ENCODE data around the genes MYO7B, SAP130 and HS6ST1.

- PRO-cap = no peak
- RAMPAGE, long total RNA, 4 experiments = no peak in any of the 4 experiments
Measured at GRCh38 chr2:127024518-127025059, 82.4 kb downstream of the BIN1 start.

- PRO-cap = unidirectional peak, plus-strand start at chr2:127054050
- RAMPAGE, long total RNA, 4 experiments = start-site peak on the minus strand in 1 of 4 experiments, at chr2:127054110-127054394 at its widest, 11 reads per replicate
Measured at GRCh38 chr2:127053742-127054304, 53.1 kb downstream of the BIN1 start.

DNA sequence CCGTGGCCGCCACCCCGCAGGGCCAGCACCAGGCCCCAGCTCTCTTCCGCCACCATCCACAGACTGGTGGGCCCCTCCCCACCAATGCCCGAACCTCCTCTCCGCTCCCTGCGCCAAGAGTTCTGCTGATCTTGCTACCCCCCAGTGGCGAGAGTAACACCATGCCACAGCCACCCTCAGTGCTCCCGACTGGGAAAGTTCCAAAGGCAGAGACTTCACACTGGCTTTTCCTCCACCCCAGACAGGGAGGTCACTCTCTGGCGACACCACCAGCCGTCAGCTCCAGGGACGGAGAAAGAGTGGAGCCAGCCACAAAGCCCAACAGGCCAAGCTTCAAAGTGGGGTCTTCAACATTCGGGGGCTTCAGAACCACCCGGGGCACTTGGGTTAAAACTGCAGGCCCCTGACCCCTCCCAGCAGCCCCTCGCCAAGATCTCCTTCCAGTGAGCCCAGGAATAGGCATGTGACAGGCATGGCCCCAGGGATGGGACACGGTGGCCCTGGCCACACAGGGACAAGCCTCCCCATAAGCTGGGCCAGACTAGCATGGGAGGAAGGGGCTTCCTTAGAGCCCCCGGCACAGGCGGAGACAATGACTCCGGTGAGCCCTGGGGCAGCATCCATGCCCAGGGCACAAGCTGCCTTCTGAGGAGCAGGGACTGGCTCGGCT, 52.5 kb downstream of the BIN1 start:
- PRO-cap = no peak
- RAMPAGE, long total RNA, 4 experiments = start-site peak on the minus strand in 2 of 4 experiments, centred at positions 163 to 362 of the sequence, 5 to 11 reads per replicate

DNA sequence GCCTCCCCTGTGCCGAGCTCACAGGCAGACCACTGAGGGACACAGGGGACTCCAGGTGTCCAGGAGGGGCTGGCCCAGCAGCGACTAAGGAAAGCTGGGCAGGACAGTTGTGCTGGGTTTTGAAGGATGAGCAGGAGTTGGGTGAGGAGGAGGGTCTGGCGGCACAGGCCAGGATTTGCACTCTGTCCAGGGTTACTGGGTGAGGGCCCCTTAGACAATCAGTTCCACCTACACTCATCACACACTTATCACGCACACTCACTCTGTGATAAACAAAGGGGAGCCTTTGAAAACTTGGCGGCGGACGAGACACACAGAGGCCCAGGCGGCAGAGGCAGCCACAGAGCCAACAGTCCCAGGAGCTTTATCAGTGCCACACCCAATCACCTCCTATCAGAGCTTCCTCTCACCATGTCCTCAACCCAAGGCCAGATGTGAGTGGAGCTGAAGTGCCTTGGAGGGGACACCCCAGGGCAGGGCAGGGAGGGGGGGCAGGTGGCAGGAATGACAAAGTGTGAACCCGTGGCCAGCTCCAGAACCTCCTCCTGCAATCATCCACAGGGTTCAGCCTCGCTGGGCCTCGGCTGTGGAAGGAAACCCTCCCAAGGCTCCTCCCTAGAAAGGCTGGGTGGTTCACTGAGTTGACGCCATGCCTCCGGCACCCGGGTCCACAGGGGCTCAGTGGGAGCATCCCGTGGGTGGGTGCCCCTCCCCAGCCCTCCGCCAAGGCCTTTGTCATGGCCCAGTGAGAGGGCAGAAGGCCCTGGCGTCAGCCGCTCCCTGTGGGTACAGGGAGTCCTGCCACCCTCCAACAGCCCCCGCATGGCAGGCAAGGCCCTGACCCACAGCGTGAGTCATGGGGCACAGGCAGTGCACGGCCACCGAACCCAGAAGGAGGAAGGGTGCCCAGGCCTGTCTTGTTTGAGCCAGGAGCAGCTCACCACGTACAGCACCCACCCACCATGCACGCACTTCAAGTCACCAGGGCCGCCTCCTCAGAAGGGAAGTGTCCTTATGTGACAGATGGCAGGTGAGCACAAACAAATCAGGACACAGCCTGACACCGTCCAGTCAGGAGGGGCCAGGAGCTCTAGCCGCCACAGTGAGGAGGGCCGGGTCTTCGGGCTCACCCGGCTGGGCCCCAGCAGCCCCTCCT, 26.3 kb downstream of the BIN1 start:
- PRO-cap = bidirectional peak, plus-strand start at position 431 of the sequence, minus-strand start at position 430 of the sequence; bidirectional peak, plus-strand start at position 1,070 of the sequence, minus-strand start at position 989 of the sequence
- RAMPAGE, long total RNA, 4 experiments = no peak in any of the 4 experiments

- PRO-cap = bidirectional peak, plus-strand start at chr2:127106196, minus-strand start at chr2:127105873; unidirectional peak, plus-strand start at chr2:127106323
- RAMPAGE, long total RNA, 4 experiments = no peak in any of the 4 experiments
Measured at GRCh38 chr2:127105529-127106685, 1.0 kb downstream of the BIN1 start.

- PRO-cap = no peak
- RAMPAGE, long total RNA, 4 experiments = no peak in any of the 4 experiments
Measured at GRCh38 chr2:127184927-127185477, 35.1 kb downstream of the CYP27C1 start.

- PRO-cap = bidirectional peak, plus-strand start at chr2:127423297, minus-strand start at chr2:127423162
- RAMPAGE, long total RNA, 4 experiments = no peak in any of the 4 experiments
Measured at GRCh38 chr2:127422835-127423433, 4.7 kb downstream of the PROC start.

- PRO-cap = bidirectional peak, plus-strand start at chr2:127455375, minus-strand start at chr2:127455232
- RAMPAGE, long total RNA, 4 experiments = no peak in any of the 4 experiments
Measured at GRCh38 chr2:127454885-127455534, 36.8 kb downstream of the PROC start.

DNA sequence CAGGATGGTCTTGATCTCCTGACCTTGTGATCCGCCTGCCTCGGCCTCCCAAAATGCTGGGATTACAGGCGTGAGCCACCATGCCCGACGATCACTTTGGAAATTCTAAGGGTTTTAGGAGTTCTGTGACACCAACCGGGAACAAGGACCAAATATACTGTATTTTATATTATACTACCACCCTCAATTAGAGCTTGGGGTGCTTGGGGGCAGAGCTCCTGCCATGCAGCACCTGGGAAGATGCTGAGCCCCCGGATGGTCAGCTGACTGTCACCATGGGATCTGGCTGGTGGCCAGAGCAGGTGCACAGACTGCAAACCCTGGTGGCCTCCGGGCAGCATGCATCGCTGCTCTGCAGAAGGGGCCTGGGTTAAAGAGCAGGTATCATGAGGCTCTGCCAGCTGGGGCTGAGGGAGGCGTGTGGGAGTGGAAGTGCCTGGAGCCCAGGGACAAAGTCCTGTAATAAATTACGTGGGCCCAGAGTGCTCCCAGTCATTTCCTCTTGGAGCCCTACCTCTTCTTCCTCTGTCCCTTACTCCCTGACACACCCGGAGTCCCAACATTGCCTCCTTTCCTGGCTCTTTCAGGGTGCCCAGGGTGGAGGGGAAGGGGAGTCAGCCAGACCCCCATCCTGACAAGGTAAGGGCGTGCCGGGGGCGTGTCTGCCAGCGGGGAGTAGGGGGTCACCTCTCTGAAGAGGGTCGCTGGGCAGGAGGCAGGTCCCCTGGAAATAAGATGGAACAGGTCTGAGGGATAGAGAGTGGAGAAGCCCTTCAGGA, at the start of gene MYO7B:
TSS of gene MYO7B (plus strand) at position 491 of the 779 bp plus-strand sequence.
- PRO-cap = bidirectional peak, plus-strand start at position 491 of the sequence, minus-strand start at position 346 of the sequence
- RAMPAGE, long total RNA, 4 experiments = start-site peak on the plus strand in 4 of 4 experiments, centred at positions 533 to 551 of the sequence, 83 to 5,865 reads per replicate

DNA sequence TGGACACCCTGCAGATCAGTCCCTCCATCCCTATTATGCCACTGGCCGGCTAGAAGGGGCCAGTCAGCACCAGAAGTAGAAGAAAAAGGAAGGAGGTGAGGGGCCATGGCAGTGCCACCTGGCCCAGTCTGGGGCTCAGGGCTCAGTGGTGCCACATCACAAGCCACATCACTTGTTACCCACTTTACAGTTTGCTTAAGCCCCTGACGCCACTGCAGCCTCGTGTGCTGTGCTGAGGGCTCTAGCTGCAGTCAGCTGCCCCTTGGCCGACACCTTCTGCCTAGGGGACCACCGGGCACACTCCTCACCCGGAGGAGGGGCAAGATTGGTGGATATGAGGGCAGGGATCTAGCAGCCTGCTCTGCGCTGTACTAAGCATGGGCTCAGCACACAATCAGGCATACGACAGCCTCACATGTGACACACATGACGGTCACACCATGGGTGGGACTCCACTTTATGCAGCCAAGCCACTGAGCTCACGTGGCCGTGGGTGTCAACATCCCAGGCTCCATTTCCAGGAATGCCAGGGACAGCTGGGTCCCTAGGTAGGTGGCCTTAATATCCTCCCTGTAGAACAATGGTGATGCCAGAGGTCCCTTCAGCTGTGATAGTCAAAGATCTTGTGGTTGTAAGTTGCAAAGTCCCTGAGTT, 3.5 kb downstream of the LIMS2 start:
- PRO-cap = no peak
- RAMPAGE, long total RNA, 4 experiments = no peak in any of the 4 experiments

GRCh38 chr2:127796530-127797277, 14.3 kb downstream of the WDR33 start:
- PRO-cap = no peak
- RAMPAGE, long total RNA, 4 experiments = no peak in any of the 4 experiments

DNA sequence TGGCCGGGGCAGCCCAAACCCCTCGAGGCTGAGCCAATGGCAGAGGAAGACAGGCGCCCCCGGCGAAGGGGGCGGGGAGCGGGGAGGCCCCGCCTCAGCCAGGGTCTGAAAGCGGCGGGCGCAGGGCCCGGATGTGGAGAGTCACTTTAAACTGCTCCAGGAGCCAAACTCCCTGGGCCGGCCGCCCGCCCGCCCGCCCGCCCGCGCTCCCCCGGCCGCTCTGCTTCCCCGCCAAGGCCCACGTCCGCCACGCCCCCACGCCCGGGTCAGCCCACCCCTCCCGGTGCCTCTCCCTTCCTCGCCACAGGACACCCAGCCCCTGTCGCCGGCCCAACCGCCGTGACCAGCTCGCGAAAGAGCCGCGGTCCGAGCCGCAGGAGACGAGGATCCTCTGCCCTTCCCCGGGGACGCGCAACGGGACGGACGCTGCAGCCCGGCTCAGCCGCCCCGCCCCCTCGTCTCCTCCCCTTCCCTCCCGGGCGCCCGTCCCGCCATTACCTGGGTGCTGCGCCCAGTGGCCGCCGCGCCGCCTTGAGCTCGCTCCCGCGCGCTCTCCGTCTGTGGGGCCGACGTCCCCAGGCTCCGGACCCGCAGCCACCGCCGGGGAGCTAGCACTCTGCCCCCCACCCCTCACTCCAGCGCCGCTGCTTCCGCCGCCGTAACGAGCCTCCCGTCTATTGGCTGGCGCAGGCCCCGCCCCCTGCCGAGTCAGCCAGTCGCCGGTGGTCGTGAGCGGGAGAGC, at the start of gene SAP130:
TSS of gene SAP130 (minus strand) at position 618 of the 742 bp plus-strand sequence.
- PRO-cap = bidirectional peak, plus-strand start at position 136 of the sequence, minus-strand start outside the sequence; bidirectional peak, plus-strand start outside the sequence, minus-strand start at position 652 of the sequence
- RAMPAGE, long total RNA, 4 experiments = start-site peak on the minus strand in 3 of 4 experiments, centred at positions 622 to 643 of the sequence, 6 to 59 reads per replicate

DNA sequence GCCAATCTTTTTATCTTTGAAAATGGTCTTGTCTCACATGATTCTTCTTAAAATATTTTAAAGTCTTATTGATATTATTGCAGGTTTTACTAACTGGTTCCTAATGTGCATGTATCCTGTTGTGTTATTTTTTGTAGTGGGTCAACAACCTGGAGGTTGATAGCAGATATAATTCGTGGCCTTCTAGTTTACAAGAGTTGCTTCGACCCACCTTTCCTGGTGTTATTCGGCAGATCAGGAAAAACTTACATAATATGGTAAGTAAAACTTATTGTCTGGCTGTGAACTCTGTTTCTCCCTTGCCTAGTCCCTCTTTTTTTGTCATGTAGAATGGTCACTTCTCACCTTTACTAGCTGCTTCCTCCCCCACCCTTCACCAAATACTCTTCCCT, 42.0 kb downstream of the UGGT1 start:
- PRO-cap = no peak
- RAMPAGE, long total RNA, 4 experiments = no peak in any of the 4 experiments

DNA sequence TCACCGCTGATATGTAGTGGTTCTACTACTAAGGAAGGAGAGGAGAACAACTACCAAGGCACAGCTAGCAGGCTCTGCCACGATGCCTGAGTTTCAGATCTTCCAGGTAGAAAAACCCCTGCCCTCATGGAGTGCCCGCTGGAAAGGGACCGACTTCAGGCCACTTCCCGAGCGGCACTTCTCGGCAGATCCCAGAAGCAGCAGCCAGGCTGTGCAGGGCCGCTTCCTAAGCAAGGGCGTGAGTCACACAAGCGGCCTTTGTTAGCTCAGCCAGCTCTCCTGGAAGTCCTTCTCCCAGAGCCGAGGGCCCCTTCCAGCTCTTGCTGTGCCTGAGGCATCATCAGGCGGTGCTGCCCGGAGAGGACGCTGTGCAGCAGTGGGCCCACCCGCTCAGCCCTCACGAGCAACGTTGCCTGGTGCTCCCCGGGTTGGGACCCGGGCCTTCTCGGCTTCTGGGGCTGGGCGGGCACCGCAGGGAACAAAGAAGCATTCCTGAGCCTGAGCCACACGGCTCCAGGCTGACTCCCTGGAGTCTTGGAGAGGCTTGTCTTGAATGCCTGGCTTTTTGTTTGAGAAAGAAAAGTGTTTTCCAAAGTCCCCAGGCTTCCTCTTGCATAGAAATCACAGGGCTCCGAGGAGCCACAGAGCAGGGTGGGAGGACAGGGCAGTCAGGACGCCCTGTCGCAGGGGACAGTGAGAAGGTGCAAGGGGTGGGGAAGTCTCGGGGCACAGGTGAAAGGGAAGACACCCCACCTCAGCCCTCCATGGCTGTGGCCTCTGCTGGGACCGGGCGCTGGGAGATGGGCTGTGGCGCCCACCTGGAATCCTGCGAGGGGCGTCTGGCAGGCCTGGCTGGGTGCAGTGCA, 57.9 kb downstream of the HS6ST1 start:
- PRO-cap = no peak
- RAMPAGE, long total RNA, 4 experiments = no peak in any of the 4 experiments

DNA sequence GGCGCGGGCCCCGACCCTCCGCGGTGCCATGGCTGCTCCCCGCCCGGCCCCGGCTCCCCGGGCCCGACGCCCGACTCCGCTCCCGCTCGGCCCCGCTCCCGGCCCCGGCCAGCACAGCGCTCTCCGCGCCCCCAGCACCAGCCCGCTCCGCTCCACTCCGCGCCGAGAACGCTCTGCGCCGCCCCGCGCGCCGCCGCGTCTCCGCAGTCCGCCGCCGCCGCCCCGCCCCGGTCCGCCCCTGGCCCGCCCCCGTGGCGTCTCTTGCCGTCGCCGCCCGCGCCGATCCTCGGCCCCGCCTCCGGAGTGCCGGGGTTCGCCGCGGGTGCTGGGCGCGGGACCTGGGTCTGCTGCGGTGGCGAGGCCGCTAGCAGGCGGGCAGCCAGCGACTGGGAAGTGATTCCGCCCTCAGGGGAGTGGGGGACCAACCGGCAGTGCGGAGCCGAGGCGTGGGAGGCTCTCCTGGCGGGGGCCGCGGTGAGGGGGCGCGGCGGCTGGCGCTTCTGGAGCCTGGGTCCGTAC, at the start of gene HS6ST1:
TSS of gene HS6ST1 (minus strand) at position 175 of the 519 bp plus-strand sequence.
- PRO-cap = bidirectional peak, plus-strand start at position 301 of the sequence, minus-strand start at position 175 of the sequence
- RAMPAGE, long total RNA, 4 experiments = start-site peak on the minus strand in 1 of 4 experiments, centred at position 177 of the sequence, 12 reads per replicate

GRCh38 chr2:128362826-128363305, 44.2 kb upstream of the HS6ST1 start:
- PRO-cap = no peak
- RAMPAGE, long total RNA, 4 experiments = no peak in any of the 4 experiments

GRCh38 chr2:128472881-128473874, 154.5 kb upstream of the HS6ST1 start:
- PRO-cap = bidirectional peak, plus-strand start at chr2:128473590, minus-strand start at chr2:128473328
- RAMPAGE, long total RNA, 4 experiments = no peak in any of the 4 experiments

GRCh38 chr2:128593788-128594571, 275.3 kb upstream of the HS6ST1 start:
- PRO-cap = no peak
- RAMPAGE, long total RNA, 4 experiments = no peak in any of the 4 experiments

DNA sequence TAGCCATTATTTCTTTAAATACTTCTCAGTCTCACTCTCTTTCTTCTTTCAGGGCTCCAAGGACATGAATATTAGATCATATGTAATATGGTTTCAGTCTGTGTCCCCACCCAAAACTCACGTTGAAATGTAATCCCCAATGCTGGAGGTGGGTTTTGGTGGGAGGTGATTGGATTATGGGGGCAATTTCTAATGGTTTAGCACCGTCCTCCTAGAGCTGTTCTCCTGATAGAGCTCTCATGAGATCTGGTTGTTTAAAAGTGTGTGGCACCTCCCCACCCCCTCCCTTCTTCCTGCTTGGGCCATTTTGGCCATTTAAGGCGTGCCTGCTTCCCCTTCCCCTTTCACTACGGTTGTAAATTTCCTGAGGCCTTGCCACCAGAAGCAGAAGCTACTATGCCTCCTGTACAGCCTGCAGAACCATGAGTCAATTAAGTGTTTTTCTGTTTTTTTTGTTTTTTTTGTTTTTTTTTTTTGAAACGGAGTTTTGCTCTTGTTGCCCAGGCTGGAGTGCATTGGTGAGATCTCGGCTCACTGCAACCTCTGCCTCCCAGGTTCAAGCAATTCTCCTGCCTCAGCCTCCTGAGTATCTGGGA, 335.7 kb upstream of the HS6ST1 start:
- PRO-cap = no peak
- RAMPAGE, long total RNA, 4 experiments = no peak in any of the 4 experiments

DNA sequence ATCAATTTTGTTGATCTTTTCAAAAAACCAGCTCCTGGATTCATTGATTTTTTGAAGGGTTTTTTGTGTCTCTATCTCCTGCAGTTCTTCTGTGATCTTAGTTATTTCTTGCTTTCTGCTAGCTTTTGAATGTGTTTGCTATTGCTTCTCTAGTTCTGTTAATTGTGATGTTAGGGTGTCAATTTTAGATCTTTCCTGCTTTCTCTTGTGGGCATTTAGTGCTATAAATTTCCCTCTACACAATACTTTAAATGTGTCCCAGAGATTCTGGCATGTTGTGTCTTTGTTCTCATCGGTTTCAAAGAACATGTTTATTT, 627.5 kb upstream of the HS6ST1 start:
- PRO-cap = unidirectional peak, minus-strand start at position 91 of the sequence
- RAMPAGE, long total RNA, 4 experiments = no peak in any of the 4 experiments

Data from Peyer's patch (tissue), 4 donors.